NT2/D1 (cell line): ENCODE measurements around the genes UTF1 and PAOX.

DNA sequence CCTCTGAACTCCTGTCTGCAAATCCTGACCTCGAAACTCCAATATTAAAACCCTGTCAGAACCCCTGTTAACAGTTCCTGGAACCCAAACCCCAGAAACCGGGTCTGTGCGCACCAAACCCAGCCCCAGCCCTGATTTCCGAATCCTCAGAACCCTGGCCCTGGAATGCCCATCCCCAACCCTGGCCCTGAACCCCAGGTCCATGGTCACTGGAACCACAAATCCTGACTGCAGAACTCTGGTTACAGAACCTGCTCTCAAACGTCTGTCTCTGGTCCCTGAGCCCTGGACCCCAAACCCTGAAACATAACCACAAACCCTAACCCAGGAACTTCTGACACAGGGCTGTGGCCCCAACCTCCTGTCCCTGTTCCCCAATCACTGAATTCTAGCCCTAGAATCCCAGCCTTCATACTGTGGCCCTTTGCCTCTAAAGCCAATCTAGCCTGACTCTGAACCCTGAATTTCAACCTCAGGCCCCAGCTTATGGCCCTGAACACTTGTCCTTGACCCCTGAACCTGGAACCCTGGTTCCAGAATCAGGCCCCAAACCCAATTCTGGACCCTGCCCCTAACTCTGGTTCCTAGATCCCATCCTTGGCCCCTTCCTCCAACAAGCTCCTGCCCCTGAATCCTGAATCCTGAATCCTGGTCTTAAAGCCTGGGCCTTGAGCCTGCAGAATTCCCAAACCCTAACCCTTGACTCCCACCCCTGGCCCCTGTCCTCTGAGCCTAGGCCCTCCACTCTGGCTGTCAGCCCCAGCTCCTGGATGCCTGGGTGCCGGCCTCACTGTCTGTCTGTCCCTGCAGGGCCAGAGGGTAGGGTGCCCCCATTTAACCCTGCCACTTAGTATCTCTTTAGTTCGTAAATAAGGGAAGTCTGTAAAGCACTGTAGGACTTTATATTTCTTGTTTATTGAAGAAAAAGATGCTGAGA, 1.1 kb downstream of the INPP5A start:
- RRBS, 2 experiments = no CpG with 5 or more reads among the region's 7 CpGs

DNA sequence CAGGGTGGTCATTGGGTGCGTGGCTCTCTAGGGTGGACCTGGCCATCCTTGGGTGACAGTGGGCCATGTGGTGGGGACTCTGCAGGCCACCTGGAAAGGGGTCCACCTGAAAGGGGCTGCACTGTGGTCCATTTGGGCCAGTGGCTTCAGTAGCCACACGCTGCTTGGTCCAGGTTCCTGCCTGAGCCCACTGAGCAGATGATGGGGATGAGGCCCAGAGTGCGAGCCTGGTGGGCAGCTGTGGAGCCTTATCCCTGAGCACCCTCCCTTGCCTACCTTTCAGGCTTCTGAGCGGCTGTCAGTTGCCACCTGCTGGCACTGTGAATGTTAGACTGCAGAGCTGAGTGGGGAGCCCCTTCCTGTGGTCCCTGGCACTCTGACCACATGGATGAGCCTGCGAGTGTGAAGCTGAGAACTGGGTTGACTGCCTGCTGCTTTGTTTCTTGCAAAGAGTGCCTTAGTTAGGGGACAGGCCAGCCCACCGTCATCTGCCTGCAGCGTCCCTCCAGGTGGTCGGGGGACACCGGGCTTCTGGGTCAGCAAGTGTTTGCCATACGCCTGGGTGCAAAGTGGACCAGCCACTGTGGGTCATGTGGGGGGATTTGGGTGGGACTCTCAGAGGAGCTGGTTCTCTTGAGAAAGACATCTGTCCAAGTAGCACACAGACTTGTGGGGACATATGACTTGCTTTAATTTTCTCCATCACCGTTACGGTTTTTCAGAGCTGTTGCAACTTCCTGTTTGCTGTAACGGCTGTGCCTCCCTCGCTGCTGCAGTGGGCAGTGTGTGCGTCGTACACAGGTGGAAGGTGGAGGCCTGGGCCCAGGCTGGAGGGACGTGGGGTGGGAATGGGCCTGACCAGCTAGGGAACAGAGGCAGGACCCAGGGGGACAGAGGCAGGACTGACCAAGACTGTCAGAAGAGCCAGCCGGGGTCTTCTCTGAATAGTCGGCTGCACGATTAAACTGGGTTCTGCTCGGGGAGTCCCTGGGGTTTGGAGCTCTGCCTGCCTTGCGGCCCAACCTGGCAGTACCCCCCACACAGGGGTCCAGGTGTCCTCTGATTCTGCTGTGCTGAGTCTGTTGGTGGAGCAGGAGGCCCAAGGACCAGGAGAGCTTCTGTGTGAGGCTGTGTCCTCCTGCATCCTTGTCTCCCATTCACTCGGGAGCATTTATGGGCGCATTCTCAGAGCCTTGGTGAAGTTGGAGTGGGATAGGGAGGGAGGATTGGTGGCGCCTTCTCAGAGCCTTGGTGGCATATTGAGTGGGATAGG, 13.7 kb downstream of the INPP5A start:
- RRBS, 2 experiments = no CpG with 5 or more reads among the region's 25 CpGs

DNA sequence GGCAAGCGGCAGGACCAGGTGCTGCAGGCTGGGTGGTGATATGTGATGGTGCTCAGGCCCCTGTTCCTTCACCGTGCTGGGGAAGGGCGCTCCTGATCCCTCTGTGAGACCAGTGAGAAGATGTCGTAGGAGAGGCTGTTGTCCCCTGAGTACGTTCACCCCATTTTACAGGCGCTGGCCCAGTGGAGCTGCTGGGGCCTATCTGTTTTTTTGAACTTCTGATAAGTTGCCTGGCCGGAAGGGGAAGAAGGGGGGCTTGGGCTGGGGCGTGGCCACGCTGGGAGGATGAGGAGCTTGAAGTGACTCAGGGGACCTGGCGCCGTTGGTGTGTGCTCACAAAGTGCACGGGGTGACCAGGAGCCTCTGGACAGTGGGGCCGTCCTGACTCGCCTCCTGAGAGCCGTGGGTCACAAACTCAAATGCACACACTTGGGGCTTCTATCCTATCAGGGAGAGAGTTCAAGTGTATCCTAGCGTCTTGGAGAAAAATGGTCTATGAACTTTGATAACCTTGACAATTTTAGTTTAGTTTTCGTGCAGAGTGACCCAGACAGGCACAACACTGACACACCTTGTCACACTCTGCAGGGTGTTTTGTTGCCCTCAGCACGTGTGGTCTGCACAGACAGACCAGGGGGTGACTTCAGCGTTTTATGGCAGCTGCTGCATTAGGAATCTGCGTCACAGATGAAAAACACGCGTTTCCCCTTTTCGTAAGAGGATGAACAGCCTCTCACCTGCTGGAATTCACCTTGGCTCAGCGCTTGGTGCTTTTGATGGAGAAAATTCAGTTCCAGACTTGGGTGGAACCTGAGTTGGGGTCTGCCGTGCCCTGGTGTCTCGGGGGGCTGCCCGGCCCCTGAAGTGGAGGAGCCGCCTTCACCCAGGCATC, 17.8 kb downstream of the INPP5A start:
- RRBS, 2 experiments = no CpG with 5 or more reads among the region's 28 CpGs

DNA sequence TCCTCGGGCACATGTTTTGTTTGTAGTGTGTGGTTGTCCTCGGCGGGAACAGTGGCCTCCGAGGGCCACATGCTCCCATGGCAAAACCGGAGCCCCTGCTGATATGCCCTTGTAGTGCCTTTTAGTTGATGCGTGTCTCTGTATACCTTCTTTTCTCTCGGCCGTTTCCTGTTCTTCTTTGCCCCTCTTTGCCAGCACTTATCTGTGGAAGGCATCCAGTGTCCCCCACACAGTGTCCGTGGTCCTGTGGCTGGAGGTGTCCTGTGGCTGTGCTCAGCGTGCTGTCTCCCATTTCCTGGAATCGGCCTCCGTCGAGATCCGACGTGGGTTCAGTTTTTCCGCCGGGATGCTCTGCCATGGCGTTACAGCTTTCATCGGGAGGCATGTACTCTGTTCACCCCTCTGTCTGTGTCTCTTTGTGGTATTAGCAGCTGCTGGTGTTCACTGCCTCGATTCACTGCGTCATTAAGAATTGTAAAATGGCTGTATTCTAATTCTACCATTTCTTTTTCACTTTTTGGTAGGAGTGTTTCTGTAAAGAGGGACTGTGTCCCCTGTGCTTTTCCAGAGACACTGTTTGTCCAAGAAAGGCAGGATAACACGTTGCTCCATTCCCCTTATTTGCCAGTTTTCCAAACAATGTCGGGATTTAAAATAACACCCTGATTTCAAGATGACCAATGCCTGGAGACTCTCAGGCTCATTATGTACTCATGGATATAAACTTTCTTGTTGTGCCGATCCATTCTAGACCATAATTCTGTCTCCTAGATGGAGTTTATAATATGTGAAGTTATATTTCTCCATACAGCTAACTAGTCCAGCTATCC, 103.2 kb downstream of the INPP5A start:
- RRBS, 2 experiments = no CpG with 5 or more reads among the region's 24 CpGs

DNA sequence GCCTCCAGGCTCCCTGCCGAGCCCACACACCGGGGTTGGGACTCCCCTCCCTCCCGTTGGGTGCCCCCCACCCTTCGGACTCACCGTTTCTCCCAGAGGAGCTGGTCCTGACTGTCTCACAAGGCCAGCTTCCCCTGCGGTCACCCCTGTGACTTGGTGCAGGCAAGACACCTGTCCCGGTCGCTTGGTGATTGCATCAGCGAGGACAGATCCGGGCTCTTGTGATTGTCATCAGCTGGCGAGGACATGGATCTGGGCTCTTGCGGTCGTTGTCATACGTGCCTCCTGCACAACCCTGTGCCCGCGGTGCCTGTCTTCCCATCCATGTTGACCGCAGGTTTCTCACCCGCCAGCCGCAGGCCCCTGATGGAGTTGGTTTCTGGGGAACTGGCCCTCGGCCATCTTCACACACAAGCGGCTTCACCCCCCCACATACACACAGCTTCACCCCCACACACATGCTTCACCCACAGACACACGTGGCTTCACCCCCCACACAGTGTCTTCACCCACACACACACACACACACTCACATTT, 82.9 kb downstream of the NKX6-2 start:
- RRBS, 2 experiments = 96 to 98% methylated on average over 2 of the region's 22 CpGs

DNA sequence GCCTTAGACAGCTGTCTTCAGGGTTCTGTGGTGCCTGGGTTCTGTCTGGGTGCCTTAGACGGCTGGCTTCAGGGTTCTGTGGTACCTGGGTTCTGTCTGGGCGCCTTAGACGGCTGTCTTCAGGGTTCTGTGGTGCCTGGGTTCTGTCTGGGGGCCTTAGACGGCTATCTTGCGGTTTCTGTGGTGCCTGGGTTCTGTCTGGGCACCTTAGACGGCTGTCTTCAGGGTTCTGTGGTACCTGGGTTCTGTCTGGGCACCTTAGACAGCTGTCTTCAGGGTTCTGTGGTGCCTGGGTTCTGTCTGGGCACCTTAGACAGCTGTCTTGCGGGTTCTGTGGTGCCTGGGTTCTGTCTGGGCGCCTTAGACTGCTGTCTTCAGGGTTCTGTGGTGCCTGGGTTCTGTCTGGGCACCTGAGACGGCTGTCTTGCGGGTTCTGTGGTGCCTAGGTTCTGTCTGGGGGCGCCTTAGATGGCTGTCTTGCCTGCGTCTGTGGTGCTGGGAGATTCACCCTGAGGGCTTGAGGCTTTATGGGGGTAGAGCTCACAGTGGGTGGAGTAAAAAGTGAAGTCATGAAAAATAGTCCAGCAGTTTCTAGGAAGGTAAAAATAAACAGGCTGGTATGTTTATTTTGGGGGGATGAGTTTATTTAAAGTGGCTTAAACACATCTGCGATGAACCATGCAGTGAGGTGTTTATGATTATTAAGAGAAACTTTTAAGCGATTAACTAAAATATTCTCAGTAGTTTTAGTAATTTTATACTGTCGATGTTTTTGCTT, 64.4 kb downstream of the NKX6-2 start:
- RRBS, 2 experiments = no CpG with 5 or more reads among the region's 15 CpGs

- RRBS, 2 experiments = 94 to 96% methylated on average over 4 to 5 of the region's 29 CpGs
These were observed 59.2 kb downstream of the NKX6-2 start for GRCh38 chr10:132726671-132727212.

DNA sequence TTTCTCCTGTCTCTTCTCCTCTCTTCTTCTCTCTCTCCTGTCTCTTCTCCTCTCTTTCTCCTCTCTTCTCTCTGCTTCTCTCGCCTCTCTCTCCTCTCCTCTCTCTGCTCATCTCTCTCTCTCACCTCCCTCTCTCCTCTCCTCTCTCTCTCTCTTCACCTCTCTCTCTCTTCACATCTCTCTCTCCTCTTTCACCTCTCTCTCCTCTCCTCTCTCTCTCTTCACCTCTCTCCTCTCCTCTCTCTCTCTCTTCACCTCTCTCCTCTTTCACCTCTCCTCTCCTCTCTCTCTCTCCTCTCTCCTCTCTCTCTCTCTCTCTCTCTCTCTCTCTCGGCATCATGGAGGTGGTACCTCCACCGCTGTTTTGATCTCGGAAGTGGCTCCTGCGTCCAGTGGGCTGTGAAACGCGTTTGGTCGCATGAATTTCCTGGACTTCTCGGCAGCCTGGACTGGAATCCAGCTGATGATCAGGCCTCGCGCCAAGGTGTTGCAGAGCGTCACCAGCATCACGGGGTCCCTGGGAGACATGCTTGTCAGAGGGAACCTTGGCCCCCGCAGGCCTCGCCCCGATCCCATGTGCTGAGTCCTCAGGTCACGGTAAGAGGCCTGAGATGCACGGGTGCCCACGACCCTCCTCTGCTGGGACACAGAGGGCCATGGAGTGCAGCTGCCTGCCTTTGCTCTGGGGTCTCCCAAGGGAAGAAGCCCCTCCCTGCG, 29.9 kb downstream of the CFAP46 start:
- RRBS, 2 experiments = no CpG with 5 or more reads among the region's 20 CpGs

DNA sequence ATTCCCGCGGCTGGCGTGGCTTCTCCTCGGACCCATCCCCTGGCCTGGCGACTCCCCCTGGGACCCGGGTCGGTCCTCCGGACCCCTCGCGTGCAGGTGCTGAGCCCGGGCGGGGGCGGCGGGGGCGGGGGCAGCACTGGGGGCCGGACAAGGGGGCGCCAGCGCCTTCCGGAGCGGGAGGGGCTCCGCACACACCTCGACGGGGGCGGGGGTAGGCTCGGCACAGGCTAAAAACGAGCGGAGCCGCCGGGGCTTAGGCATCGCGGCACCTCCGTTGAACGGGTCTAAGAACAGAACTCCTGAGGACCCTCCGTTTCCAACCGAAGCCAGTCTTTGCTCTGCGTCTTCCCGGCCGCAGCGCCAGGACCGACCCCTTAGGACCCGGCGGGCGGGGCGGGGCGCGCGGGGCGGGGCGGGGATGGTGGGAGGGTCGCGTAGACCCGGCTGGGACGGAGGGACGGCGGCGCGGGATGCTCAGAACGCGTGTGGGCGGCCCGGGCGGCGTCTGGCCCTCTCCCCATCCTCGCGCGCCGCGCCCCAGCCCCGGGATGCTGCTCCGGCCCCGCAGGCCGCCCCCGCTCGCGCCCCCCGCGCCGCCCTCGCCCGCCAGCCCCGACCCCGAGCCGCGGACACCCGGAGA, at the start of gene UTF1:
TSS of gene UTF1 (plus strand) at position 477 of the 640 bp plus-strand sequence.
- RRBS, 2 experiments = 3 to 10% methylated on average over 52 to 59 of the region's 85 CpGs

DNA sequence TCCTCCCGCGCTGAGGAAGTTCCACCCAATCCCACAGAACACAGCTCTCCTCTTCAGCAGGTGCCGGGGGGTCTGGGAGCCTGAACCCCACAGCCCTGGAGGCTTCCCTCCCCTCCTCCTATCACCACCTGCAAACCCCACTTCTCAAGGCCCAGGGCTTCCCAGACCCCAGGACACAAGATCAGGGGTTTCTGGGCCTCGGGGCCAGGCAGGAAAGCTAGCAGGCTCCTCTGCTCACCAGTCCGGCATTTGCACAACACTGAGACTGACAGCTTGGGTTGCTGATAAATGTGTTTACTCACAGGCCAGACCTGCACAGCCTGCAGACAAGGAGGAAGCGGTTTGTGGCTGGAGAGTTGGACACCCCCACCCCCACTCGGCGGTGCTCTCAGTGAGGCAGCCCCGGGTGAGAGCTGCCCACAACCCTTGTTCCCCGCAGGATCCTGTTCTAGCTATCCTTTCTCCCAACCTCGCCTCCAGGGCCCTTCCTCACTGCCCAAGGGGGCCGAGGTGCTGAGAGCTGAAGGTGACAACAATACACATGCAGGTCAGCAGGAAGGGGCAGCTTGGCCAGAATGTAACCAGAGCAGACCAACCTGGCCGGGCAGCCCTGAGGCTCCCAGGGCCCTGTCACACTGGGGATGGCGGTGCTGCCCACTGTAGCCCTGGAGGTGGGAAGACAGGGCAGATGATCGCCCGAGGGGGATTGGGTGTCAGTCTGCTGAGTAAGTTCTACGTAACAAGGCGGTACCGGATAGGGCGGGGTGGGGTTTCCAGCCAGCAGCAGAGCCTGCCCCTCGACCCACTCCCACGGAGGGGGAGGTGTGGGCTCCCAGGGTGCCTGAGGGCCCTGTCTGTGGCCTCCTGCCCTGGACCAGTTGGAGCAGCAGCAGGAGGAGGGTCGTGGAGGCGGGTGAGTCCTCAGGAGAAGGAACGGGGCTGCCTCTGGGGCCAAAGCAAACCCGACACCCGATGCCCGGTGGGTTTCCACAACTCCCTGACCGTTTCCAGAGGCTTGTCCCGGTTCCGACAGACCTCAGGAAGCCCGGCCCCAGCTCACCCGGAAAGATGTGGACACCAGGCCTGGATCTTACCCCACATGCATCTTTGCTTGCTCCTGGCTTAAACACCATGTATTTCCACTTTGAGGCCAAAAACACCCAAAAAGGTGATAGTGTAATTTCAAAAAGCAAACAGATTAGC, 2.1 kb upstream of the ADAM8 start:
- RRBS, 2 experiments = 96 to 97% methylated on average over 2 of the region's 33 CpGs

DNA sequence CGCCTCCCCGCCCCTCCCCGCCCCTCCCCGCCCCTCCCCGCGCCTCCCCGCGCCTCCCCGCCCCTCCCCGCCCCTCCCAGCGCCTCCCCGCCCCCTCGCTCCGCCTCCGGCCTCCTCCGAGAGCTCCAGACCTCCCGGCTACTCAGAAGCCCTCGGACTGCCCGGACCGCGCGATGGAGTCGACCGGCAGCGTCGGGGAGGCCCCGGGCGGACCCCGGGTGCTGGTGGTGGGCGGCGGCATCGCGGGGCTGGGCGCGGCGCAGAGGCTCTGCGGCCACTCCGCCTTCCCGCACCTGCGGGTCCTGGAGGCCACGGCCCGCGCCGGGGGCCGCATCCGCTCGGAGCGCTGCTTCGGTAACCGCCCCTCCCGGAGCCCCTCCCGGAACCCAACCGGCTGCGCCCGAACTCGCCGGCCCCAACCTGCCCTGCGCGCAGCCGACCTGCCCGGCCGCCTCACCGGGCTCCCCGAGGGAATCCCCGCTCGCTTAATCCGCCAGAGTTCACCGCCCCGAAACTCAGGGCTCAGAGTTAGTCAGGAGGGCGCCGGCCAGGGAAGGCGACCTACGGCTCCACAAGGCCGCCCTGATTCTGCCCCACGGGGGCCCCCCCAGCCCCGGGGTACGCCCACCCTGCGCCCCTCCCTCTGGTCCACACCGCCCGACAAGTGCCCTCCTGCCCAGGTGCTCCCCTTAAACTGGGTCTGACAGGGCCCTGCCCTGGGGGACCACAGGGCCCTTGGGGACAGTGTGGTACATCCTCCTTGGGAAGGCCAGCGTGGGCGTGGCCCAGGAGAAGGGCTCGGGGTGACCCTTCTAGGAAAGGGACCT, at the start of gene PAOX:
TSS of gene PAOX (plus strand) at position 119 of the 827 bp plus-strand sequence.
- RRBS, 2 experiments = 7 to 8% methylated on average over 25 to 35 of the region's 83 CpGs